ENCODE data around the genes JUND and TMEM59L.

DNA sequence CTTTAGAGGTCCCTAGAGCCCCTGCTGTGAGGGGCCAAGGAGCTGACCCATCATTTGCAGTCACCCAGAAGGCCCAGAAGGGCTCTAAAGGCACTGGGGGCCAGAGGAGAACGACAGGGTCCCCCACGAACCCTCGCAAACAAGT, 200 bp downstream of the IQCN start:
- RRBS, result no CpG with 5 or more reads among the region's 3 CpGs

DNA sequence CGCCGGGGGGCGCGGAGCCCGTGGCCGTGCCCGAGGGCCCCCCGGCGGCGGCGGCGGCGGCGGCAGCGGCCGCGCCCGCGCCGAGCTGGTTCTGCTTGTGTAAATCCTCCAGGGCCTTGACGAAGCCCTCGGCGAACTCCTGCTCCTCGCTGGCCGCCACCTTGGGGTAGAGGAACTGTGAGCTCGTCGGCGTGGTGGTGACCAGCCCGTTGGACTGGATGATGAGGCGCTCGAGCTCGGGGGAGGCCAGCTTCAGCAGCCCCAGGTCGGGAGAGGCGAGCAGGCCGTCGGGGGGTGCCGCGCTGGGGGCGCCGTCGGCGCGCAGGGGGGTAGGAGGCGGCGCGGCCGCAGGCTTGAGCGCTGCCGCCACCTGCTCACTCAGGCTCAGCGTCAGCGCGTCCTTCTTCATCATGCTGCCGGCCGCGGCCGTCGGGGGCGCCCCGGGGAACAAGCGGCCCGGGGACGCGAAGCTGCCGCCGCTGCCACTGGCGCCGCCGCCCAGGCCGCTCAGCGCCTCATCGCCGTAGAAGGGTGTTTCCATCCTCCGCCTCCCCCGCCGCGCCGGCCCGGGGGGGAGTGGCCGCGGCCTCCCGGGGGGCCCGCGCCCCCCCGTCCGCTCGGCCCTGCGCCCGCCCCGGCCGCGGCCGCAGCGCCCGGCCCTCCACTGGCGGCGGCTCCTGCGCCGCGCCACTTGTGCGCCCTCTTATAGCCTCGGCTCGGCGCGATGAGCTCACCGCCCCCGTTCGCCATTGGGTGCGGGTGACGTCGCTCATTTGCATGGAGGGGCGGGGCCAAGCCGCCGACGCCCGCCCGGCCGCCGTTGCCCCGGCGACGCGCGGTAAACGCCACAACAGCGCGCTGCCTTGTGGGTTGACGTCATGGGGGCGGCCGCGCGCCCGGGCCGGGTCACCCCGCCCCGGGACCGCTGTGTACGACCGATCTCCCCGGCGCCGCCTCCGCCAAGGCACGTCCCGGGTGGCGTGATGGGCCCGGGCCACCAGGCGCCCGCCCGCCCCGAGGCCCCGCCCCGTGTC, at the start of gene JUND:
Gene JUND, minus strand, starts transcription at position 679 of the 1,034 bp plus-strand sequence.
- RRBS, result 1% methylated on average over 36 of the region's 152 CpGs

GRCh38 chr19:18281978-18282625, 680 bp upstream of the JUND start:
- RRBS, result no CpG with 5 or more reads among the region's 35 CpGs

DNA sequence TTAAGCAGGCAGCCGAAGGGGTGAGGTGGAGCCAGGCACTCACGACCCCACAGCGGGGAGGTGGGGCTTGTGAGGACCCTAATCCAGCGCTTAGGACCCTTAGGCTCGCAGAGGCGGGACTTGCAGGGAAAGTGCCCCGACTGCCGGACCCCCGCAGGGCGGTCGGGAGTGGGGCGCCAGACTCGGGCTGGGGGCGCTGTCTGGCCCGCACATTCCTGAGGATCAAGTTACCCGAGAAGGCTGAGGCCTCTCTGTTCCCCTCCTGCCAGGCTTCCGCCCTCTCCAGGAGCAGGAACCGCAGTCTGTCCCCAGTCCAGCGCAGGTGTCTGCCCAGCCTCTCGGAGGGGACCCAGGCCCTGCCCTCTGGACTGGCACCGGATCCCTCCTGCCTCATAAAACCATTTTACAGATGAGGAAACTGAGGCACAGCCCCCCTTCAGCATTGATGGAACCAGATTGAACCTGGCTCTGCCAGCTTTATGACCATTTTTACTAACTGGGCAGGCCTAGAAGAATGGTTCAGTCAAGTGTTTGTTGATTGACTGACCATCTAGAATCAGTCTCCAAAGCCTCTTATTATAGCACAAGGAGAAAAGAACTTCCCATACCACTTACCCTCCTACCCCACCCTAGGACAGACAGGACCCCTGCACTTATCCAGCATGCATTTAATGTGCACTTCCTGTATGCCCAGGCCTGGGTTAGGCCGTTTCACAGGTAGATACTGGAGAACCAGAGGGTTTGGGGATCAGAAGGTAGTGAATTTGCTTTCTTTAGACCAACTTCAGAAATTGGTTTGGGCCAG, 6.6 kb upstream of the JUND start:
- RRBS, result no CpG with 5 or more reads among the region's 22 CpGs

- RRBS, result 90% methylated on average over 7 of the region's 41 CpGs
Observed at GRCh38 chr19:18306663-18307727, 15.9 kb downstream of the LSM4 start.

DNA sequence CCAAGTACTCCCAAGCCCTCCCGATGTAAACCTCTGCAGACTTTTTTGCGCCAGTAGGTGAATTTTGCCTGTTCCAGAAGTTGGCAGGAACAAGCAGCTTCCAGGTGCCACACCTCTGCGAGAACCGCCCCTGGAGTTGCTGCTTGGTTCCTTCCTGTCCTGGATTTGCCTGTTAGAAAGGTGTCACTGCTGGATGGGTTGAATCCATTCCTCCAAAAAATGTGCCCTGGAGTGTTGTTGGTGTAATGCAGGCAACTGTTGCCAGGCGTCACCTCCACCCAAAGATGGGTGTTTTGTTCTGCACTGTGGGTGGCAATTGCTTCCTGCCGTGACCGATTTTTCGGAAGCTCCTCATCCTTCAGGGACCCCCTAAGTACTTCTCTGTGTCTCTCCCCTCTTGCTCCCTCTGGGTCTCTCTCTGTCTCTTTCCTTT, 5.7 kb downstream of the PGPEP1 start:
- RRBS, result no CpG with 5 or more reads among the region's 8 CpGs

DNA sequence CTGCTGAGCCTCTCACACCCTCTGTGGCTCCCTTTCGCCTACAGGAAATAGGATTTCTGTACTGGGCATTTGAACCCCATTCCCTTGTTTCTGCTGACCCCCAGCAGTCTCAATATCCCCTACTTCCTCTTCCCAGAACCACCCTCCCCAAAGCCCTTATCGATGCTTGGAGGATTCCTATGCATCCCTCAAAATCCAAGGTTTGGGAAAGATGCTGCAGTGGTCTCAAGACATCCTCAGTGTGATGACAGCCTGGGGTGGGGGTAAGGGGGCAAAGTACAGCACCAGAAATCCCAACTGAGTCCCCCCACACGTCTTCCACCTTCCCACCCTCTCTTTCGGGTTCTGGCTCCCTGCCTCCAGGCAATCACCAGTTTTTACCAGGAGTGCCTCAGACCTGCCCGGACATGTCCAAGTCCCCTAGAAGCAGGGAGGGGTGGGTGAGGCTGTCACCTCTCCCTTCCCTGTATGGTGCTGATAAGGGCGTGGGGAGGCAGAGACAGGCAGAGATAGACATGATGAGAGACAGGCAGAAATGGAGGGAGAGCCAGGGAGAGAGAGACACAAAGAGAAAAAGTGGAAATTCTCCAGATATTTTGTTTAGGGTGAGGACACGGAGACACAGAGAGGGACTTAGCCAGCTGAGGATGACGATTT, 12.3 kb upstream of the GDF15 start:
- RRBS, result no CpG with 5 or more reads among the region's 8 CpGs

DNA sequence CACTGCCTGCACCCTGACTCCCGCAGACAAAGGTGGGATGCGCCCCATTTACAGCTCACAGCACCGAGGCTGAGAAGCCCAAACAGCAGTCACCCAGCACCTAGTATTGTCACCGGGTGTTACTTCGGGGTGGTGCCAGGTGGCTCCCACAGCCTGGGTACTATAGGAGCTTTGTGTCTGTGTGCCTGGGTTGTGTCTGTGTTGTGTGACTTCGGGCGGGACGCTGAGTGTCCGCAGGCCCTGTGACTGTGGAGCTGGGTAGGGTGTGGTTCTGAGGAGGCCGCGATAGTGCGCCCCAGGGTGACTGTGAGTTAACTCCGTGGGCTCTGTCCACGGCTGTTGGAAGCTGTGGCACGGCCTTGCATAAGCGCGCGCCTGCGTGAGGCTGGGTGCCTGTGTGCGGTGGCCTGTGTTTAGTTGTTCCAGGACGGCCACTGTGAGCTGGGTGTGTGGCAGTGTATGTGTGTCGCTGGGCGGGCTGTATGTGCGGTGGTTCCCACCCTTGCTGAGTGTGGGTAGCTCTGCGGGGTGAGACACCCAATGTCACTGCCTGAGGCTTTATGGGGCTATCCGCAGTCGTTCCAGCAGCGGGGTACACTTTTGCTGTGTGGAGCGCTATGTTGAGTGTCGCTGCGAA, 615 bp upstream of the SSBP4 start:
- RRBS, result no CpG with 5 or more reads among the region's 31 CpGs

DNA sequence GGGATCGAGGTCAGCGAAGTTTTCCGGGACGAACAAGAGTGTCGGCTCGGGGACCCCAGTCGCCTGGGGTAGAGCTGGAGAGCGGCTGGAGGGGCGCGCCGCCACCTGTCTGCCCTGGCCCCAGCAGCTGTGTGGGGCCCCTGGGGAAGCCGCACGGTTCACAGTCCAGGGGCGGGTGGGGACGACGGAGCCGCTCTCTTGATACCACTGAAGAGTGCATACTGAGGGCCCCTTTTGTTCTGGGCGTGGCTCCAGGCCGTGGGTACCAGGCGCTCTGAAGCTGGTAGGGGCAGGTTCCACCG, 869 bp downstream of the SSBP4 start:
- RRBS, result no CpG with 5 or more reads among the region's 21 CpGs

DNA sequence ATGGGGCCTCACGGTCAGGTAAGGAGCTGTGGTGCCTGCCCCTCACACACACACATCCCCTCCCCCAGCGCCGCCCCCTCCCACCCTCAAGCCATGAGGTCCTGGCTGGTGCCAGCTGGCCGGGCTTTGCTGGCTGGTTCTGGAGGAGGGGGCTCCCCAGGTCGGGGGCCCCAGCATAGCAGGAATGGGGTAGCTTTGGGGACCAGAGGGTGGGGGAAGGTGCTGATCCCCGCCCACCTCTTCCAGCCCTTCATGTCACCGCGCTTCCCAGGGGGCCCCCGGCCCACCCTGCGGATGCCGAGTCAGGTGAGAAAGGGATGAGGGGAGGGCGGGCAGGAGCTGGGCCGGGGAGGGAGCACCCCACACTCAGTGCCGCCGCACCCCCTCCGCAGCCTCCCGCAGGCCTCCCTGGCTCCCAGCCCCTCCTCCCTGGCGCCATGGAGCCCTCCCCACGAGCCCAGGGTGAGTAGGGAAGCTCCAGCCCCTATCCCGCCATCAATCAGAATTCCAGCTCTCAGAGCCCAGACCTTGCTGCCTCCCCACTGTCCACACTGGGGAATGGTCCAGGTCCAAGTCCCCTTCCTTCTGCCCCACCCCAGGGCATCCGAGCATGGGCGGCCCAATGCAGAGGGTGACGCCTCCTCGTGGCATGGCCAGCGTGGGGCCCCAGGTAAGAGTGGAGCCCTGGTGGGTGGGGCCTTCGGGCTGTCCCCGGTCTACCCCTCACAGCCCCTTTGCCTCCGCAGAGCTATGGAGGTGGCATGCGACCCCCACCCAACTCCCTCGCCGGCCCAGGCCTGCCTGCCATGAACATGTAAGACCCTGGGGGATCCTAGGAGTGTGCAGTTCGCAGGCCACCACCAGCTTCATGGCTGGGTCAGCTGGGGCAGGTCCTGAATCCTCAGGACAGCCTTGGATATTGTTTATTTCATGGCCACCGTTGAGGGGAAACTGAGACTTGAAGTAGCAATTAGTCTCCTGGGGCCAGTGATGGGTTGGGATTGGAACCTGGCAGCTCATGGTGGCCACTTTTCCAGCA, 6.2 kb downstream of the ISYNA1 start:
- RRBS, result 88% methylated on average over 2 of the region's 33 CpGs

DNA sequence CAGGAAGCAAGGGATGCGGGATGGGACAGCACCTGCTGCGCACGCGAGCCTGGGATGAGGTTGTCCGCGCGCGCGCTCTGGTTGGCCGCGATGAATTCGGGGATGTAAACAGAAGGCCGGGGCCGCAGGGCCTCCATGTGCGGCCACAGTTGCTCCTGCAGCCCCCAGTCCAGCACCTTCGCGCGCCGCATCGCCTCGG, 1.4 kb downstream of the ISYNA1 start:
- RRBS, result no CpG with 5 or more reads among the region's 21 CpGs

DNA sequence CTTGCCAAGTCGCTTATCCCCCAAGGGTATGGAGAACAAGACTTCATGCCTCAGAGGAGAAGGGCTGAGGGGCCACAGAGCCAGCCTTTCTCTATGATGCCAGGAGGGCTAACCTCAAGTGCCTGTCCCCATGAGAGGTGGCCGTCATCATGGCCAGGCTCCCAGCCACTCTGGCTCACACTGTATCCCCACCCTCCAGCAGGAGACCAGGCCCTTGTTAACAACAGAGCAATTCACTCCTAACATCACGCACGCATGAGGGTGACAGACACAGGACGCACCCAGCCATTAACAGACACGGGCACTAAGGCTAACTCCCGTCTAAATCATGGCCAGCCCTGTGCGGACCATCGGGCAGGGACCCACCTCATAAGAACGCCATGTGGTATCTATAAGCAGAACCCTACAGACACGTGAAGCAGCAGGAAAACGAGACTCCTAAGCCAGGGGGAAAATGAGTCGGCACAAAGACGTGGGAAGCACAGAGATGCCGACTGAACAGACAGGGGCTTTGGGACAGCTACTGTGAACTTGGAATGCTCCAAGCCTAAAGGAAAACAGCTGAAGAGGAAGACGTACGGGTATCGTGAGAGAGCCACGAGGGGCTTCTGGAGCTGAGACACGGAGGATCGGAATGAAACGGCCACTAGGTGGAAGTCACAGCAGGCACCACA, 38.8 kb upstream of the ISYNA1 start:
- RRBS, result no CpG with 5 or more reads among the region's 22 CpGs

GRCh38 chr19:18483483-18483889, 38.4 kb downstream of the ELL start:
- RRBS, result no CpG with 5 or more reads among the region's 6 CpGs

- RRBS, result no CpG with 5 or more reads among the region's 7 CpGs
Observed at GRCh38 chr19:18486846-18487235, 35.0 kb downstream of the ELL start.

- RRBS, result no CpG with 5 or more reads among the region's 19 CpGs
Observed at GRCh38 chr19:18500693-18501451, 21.0 kb downstream of the ELL start.

DNA sequence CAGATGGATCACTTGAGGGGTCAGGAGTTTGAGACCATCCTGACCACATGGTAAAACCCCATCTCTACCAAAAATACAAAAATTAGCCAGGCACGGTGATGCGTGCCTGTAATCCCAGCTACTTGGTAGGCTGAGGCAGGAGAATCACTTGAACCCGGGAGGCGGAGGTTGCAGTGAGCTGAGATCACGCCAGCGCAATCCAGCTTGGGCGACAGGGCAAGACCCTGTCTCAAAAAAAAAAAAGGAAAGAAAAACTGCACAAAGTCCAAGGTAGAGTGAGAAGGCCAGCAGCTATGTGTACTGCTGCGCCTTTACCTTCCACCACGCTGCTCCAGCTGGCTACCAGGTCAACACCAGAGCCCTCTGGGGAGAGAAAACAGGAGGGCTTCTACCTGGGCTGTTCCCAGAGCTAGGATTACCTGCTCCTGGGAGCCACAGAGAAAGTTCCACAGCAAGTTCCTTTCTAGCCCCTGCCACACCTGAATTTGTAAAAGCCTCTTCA, 3.3 kb downstream of the ELL start:
- RRBS, result no CpG with 5 or more reads among the region's 9 CpGs

GRCh38 chr19:18572809-18573182, 1.1 kb downstream of the UBA52 start:
- RRBS, result no CpG with 5 or more reads among the region's 8 CpGs

DNA sequence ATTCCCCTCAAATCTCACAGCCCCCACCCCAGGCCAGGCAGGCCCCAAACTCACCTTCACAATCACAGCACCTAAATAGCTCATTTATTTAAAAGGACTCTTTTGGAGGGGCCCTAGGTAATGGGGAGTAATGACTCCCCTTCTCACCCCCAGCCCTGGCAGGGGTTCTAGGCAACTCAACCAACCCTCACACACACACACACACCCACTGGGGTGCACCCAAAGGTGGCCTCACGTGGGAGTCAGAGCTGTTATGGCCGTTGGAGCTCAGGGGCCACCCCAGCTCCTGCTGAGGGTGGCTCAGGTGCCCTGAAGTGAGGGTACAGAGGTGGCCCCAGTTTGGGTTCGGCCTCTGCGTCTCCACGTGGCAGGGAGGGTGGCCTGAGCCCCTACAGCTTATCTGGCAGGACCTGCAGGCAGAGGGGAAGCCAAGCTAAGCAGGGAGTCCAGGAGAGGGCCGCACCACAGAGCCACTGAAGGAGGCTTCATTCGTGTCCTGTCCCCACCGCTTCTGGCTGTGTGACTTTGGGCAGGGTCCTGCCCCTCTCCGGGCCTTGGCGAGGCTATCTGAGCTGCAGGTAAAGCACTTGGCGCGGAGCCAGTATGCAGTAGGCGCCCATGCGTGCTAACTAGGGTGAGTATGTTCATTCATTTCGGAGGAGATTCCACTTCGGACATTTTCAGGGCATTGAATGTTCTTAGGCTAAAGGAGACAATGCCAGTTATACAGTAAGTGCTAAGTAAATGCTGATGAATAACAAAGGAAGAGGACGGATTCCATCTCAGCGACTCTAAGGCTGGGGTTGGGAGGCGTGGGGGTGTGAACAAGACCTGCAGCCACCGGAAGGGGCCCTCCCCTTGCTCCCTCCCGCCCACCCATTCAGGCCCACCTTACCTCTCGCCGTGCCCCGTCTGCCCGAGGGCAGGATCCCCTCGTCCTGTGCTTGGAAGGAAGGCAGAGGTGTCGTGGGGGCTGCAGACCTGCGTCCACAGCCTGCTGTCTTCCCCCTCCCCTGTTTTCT, 4.9 kb downstream of the REX1BD start:
- RRBS, result no CpG with 5 or more reads among the region's 28 CpGs

- RRBS, result 1% methylated on average over 18 of the region's 59 CpGs
Observed at GRCh38 chr19:18611444-18612202, 1.0 kb upstream of the TMEM59L start.

- RRBS, result 4% methylated on average over 7 of the region's 83 CpGs
Observed at GRCh38 chr19:18612463-18613340, at the start of gene TMEM59L. Gene TMEM59L (plus strand): TSS chr19:18612870.

All from renal cortical epithelial cell (primary cell).